ENCODE results near the genes ZCCHC14, KLHDC4 and BANP.

- PRO-cap: no peak
Observed at GRCh38 chr16:87178061-87178643, 139.0 kb downstream of the C16orf95 start.

- PRO-cap: unidirectional peak, plus-strand start at chr16:87317024; unidirectional peak, plus-strand start at chr16:87317045
Observed at GRCh38 chr16:87316778-87317145, 430 bp downstream of the C16orf95 start.

DNA sequence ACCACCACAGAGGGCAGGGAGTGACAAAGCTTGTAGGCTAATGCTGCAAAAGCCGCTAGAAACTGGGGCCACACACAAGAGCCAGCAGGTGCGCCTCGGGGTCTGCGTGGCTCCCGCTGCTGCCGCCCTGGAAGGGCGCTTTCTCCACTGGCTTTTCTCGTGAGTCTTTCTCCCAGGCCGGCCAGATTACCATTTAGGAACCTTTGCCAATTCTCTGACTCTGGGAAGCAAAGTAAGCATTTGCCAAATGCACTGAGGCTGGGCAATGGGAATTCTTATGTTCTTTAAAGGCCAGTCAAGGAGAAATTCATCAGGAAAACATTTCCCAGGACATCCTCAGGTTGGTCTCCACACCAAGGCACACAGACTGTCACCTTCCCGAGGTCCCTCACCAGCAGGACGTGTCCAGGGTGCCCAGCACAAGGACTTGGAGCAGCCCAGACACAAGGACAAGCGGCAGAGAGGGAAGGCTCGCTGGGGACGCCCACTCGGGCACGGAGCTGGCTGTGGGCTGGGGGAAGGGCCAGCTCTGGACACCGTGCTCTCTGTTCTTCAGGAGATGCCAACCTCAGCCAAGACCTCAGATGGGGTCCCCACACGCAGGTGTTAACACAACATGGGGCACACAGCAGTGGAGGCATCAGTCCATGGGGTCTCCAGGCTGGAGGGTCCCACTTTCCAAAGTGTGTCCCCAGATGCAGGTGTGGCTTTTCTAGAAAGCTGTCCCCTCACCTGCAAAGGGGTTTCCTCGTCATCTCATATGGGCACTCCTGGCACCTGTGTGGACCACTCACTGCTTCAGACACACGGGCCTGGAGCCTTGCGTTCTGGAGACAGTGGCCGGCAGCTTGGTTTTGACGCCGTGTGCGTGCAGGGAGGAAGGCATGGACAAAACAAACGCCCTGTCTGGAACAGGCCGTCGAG lies 12.7 kb upstream of the C16orf95 start:
- PRO-cap: no peak

DNA sequence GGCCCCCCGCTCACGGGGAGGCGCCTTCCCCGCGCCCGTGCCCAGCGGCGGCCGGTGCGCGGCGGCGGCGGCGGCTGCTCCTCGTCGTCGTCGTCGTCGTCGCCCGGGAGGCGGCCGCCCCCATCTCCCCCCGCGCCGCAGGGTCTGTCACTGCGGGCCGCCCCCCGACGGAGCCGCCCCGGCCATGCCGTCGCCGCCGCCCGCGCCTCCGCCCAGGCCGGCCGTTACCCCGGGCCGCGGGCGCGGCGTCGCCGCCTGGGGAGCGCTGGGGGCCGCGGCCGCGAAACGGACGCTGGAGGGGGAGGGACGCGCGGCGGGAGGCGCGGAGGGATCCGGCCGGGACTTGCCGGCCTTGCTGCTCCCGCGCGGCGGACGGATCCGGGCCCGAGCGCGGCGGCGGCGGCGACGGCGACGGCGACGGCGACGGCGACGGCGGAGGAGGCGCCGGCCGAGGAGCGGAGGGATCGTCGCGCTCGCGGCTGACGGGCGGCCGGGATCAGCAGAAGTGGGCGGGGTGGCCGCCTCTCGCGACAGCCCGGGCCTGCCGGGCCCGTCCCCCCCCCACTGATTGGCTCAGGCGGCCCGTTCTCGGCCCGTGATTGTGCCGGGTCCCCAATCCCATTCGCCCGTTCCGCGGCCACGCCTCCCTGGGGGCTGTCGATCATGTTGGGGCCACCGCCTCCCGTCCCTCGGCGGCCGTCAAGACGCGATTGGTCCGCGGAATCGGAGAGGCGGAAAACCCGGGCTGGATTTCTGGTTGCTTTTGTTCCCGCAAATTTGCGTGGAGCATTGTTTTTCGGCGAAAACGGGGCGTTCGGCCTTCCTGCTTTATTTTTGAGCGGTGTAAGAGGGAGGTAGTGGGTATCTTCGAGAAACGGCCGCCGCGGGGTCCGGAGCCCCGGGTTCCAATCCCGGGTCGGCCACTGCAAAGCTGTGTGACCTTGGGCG lies at the start of gene ZCCHC14:
TSS of gene ZCCHC14 (minus strand) at position 507 of the 948 bp plus-strand sequence.
- PRO-cap: bidirectional peak, plus-strand start at position 702 of the sequence, minus-strand start at position 507 of the sequence

DNA sequence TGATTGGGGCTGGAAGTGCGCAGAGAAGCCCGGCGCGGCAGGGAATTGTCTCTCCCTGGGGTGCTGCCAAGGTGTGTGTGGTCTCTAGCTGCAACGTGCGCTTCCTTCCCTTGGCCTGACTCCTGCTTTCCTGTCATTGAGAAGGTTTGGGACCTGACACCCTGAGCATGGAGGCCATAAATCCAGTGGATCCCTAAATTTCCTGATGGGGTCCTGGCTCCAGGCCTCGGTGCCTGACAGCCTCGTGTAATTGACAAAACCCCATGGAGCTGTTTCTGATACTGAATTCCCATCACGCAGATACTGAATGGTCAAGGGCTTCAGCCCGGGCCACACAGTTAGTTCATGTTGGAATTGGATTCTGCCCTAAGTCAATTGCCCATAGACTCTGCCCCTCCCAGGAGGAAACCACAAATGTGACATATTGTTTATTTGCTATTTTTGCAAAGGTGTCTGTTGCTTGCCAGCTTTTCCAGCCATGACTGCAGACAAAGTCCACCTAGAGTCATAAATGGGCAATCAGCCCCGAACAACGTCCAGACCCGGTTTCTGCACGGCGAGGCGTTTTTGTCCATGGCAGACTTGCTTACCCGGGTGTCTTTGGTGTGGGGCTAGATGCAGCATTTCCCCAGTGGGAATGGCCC lies 4.4 kb upstream of the ZCCHC14 start:
- PRO-cap: bidirectional peak, plus-strand start at position 539 of the sequence, minus-strand start at position 340 of the sequence

- PRO-cap: no peak
Observed at GRCh38 chr16:87576251-87576709, 26.0 kb upstream of the JPH3 start.

DNA sequence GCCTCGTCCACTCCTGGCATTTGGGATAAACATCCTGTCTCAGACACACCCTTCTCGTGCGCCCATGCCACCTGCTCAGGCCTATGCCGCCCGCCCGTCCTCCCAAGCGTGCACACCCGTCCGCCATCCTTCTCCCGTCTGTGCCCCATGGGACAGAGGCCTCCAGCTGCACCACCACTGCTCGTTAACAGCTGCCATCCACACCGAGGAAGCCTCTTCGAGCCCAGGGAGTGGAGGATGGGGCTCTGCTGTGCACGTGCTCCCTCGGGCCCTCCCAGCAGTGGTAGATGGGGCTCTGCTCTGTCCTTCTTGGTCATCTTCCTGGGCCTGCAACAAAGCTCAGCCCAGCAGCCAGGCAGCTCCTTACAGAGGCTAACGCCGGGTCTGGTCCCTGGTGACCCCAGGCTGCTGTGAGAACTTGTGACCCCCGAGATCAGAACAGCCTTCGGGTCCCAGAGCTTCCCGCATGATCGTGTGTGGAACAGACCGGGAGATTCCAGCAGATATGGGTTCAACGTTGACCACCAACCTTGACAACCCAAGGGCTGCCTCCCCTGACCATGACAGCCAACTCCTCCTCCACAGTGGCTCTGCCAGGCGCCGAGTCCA lies 64.0 kb downstream of the KLHDC4 start:
- PRO-cap: no peak

- PRO-cap: bidirectional peak, plus-strand start at chr16:87766053, minus-strand start at chr16:87765957
Observed at GRCh38 chr16:87765838-87766181, at the start of gene KLHDC4. TSS of gene KLHDC4 (minus strand) at chr16:87765986.

DNA sequence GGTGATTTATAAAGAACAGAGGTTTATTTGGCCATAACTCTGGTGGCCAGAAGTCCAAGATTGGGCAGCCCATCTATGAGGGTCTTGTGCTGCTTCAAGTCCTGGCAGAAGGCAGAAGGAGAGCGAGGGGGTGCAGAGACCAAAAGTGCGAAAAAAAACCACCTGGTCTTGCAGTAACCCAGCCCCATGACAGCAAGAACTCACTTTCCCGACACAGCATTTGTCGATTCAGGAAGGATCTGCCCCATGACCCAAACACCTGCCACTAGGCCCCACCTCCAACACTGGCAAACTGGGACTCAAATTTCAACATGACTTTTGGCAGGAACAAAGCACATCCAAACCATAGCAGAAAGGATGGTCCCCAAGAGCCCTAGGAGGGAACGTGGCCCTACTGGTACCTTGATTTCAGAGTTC lies 34.7 kb upstream of the KLHDC4 start:
- PRO-cap: no peak

GRCh38 chr16:87837839-87838568 lies 31.3 kb downstream of the SLC7A5 start:
- PRO-cap: no peak

- PRO-cap: no peak
Observed at GRCh38 chr16:87843530-87844365, 25.6 kb downstream of the SLC7A5 start.

- PRO-cap: no peak
Observed at GRCh38 chr16:87865628-87866527, 3.4 kb downstream of the SLC7A5 start.

DNA sequence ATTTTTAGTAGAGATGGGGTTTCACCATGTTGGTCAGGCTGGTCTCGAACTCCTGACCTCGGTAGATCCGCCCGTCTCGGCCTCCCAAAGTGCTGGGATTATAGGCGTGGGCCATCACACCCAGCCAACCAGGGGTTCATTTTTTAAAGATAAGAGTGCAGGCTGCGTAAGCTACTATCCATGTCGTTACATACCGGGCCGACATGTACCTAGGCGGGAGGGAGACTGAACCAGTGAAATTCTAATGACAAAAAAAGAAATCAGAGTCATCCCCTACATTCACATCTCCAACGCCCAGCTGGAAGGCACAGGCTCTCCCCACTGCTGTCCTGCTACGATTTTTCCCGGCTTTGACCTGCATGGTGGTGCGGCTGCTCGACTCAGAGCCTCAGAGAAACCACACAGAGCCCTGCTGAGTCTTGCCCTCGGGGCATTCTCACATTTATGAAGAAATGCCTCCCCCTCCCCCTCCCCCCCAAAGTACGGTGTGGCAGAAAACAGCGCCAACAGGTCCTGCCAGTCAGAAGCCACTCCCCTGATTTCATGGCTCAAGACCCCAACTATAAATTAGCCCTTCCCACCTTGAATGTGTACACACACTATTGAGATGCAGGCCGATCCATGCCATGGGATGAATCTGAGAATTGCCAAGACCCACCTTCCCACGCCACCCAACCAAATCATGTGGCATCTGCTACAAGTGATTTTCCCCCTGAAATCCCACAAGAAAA lies 2.0 kb downstream of the SLC7A5 start:
- PRO-cap: no peak

DNA sequence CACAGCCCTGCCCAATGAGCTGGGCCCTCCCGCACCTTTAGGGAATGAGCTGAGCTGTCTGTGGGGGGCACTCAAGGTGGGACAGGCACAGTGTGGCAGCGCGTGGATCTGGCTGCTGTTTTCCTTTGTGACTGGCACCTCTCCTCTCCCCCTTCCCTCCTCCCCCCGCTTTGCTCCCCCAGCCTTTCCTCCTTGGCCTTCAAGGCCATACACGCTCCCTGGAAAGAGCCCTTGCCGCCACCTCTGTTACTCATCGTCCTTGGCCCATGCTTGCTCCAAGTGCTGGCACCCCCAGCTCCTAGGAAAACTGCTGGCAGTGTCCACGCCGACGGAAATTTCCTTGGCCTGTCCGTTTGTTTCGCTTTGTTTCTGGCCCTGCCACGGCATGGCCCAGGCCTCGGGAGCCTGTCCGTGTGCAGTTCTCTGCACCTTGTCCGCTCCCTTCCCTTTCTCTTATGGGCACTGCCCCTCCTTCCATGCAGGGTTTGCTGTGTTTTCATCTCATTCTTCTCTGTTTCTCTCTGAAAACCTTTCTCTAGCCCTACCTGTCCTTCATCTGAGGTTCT lies 18.0 kb downstream of the CA5A start:
- PRO-cap: no peak

DNA sequence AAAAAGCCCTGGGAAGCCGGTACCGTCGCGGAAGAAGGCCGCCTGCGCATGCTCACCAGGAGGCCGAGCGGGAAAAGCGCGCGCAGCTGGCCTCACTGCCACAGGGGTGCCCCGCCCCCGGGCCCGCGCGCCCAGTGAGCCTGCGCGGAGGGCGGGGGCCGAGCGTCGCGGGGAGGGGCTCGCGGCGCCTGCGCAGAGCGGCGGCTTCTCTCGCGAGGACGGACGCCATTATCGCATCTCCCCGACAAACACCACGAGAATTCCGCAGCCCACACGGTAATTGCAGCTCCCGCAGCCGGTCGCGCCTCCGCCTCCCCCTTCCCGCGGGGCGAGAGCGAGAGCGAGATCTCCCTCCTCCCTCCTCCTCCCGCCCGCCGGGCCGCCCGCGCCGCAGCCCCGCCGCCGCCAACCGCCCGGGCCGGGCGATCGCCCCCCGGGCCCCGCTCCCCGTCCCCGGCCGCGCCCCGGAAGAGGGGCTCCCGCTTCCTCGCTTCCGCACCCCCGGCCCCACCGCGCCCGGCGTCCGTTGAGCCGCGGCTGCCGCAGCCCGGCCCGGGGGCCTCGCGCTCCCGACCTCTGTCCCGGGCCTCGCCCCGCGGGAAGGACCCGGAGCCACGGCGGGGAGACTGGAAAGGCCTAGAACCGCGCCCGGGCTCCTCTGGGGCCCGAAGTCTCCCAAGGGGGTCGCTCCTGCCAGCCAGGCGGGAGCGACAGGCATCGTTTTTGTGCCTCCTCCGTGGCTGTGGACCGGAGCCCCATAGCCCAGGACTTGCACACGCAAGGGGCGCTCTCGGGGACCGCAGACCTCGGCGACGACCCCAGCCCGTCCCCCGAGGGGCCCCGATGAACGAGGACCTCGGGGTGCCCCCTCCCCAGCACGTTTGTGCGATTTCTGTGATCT lies at the start of gene BANP:
TSS of gene BANP (plus strand) at position 195 of the 901 bp plus-strand sequence.
- PRO-cap: bidirectional peak, plus-strand start at position 318 of the sequence, minus-strand start at position 108 of the sequence; bidirectional peak, plus-strand start at position 620 of the sequence, minus-strand start at position 578 of the sequence

DNA sequence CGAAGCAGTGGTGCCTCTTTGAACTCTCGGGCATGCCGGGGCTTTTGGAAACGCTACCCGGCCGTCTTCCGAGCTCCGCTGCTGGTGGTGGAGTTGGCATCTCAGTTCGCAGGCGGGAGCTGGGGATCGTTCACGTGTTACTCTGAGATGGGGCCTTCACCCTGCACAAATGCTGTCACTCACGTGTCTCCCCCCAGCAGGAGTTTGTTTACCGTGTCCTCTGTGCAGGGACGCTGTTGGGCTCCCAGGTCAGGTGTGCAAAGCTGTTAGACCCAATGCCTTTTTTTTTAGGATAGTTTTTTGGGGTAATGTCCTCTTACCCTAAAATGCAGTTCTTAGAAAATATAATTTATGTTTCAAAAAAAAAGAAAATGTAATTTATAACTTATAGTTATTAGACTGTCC lies 34.0 kb downstream of the BANP start:
- PRO-cap: no peak

DNA sequence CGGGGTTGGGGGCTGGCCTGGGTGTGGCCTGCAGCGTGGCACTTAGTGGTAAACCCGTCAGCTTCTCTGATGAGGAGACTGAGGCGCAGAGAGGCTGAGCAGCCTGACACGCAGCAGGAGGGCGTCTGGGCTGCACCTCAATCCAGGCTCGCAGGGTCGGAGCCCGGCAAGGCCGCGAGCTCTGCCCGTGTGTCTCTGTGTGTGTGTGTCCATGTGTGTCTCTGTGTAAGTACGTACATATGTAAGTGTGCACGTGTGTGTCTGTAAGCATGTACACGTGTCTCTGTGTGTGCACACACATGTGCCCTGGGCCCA lies 158.3 kb upstream of the ZNF469 start:
- PRO-cap: no peak

GRCh38 chr16:88258777-88259753 lies 123.7 kb upstream of the ZNF469 start:
- PRO-cap: no peak

- PRO-cap: no peak
Observed at GRCh38 chr16:88262764-88263050, 120.1 kb upstream of the ZNF469 start.

- PRO-cap: no peak
Observed at GRCh38 chr16:88464730-88465558, 11.9 kb downstream of the ZFPM1 start.